Monocyte (primary cell): ENCODE measurements around the genes SERPINA10 and SERPINA5.

DNA sequence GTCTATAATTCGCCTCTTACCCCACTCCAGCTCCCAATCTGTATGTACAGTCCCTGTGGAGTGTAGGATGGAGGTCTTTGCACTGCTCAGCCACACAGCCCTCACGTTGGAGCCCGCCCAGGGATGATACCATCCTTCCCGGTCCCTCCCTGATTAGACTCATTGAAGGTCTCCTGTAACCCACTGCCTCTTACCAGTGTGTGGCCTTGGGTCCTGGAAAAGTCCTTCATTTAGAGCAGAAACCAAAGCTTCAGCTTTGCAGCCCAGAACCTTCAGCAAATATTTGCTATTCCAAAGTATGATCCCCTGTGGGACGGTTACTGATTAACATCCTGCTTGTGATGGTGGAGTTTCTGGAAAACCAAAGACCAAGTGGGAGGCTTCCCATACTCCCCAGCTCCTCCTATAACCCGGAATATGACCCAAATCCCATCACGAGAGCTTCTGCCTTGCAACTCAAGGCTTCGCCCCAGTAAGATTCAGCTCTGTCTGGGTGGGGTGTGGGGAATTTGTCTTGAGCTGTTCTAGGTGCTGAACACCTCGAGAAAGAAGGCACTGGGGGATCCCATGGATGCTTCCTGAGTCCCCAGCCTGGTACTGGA is at the start of gene SERPINA10:
SERPINA10 (minus strand) TSS at position 274 of the 602 bp plus-strand sequence.
- PRO-cap, 2 experiments, result no peak in any of the 2 experiments

- PRO-cap, 2 experiments, result no peak in any of the 2 experiments
Observed at GRCh38 chr14:94345655-94346145, 22.6 kb upstream of the SERPINA6 start.

DNA sequence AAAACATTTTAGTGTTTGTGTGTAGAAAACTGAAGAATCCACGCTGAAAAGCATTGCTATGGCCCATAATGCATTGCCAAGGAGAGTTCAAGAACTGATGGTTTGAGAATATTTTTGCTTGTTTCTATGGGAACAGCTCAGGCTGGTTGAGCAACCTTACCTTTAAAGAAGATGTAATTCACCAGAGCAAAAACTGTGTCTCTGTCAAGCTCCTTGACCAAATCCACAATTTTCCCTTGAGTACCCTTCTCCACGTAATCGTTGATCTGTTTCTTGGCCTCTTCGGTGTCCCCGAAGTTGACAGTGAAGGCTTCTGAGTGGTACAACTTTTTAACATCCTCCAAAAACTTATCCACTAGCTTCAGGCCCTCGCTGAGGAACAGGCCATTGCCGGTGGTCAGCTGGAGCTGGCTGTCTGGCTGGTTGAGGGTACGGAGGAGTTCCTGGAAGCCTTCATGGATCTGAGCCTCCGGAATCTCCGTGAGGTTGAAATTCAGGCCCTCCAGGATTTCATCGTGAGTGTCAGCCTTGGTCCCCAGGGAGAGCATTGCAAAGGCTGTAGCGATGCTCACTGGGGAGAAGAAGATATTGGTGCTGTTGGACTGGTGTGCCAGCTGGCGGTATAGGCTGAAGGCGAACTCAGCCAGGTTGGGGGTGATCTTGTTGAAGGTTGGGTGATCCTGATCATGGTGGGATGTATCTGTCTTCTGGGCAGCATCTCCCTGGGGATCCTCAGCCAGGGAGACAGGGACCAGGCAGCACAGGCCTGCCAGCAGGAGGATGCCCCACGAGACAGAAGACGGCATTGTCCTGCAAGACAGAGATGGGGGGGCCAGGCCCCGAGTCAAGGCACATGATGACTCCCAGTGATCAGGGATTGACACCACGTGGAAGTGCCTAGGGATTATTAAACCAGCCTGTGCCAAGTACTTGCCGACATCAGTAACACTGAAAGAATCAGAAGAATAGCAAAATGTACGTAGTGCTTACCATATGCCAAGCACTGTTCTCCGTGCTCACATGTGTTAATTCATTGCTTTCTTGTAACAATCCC is 5.6 kb downstream of the SERPINA1 start:
- PRO-cap, 2 experiments, result no peak in any of the 2 experiments

- PRO-cap, 2 experiments, result no peak in any of the 2 experiments
Observed at GRCh38 chr14:94386600-94387012, 1.8 kb downstream of the SERPINA1 start.

DNA sequence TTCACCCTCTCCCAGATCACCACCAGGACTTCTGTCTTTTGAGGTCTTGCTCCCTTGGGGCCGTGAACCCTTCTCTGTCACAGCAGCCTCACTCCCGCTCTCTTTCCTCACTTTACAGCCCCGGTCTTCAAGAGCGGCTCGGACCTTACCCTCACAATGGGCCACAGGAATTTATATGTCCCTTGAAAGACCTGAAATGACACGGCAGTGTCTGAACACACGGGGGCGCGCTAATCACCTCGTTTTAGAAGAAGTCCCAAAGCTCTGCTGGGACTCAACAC is 29.2 kb downstream of the SERPINA11 start:
- PRO-cap, 2 experiments, result no peak in any of the 2 experiments

DNA sequence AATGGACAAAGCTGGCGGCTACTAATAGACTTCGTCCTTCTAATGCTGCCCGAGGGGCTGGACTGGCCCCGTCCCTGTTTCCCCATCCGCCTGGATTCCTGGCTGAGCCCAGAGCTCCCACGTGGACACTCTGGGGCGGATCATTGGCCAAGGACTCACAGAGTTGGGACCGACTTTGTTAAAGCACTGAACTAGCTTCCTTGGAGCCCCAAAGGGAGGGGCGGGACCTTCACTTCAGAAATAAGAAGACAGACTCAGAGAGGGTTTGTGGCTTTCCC is 10.6 kb upstream of the SERPINA9 start:
- PRO-cap, 2 experiments, result no peak in any of the 2 experiments

DNA sequence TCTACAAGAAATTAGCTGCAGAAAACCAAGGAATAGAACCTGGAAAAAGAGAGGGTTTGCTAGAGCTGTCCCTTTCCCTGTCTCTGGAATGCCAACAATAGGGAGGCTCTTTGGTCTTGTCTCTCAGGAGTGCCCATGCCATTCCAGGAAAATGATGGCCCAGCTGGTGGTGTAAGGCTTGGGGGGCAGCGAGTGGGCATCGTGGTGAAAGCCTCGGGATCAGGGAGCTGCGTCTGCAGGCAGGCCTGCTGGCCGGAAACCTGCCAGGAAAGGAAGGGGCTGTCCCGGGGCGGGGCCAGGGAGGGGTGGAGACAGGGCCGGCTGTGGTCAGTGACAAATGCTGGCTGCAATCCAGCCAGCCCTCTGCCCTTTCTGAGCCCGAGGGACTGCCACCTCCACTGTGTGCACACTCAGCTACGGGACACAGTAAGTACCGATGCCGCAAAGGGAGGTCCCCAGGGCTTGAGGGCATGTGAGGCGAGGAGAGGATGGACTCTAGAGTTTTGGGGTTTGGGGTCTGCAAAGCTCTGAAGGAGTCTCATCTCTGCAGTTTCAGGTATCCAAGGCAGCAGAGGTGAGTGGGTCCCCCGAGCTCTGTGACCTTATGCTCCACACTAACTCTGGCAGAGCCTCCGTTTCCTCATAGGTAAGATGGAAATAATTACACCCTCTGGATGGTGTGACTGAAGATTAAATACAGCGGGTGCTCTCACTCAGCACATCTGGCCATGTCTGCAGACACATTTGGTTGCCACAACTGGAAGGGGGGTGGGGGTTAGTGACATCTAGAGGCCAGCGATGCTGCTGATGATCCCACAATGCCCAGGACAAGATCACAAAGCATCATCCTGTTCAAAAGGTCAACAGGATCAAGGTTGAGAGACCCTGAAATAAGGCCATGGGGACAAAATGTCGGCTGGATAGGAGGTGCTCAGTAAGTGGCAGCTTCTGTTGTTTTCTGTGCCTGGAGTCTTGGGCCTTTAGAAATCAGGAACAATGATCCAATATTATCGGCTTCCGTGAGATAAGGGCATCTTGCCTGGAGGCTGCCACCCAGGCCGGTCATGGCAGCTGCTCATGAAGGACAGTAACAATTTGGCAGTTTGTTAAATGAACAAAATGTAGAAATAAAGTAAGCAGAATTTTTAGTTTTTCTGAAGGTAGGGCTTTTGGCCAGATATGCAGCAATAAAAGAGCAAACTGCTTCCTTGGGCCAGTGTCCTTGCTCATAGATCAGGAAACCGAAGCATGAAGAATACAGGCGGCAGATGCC is at the start of gene SERPINA5:
SERPINA5 (plus strand) TSS at position 362 of the 1,273 bp plus-strand sequence.
- PRO-cap, 2 experiments, result no peak in any of the 2 experiments

GRCh38 chr14:94582964-94583356 is 1.7 kb downstream of the SERPINA5 start:
- PRO-cap, 2 experiments, result no peak in any of the 2 experiments

DNA sequence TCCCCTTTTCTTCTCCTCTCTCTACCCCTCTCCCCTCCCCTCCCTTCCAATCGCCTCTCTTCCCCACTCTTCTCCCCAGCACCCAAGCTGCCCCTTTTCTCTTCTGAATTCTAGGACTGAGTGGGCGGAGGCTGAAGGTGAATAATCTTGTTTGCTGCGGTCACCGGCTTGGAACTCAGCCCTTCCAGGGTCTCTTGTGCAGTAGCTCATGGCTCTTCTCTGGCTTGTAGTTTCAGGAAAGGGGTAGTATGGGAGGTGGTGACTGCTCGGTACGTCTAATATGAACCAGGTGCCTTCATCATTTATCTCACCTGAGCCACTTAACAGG is 1.0 kb downstream of the SERPINA3 start:
- PRO-cap, 2 experiments, result no peak in any of the 2 experiments

DNA sequence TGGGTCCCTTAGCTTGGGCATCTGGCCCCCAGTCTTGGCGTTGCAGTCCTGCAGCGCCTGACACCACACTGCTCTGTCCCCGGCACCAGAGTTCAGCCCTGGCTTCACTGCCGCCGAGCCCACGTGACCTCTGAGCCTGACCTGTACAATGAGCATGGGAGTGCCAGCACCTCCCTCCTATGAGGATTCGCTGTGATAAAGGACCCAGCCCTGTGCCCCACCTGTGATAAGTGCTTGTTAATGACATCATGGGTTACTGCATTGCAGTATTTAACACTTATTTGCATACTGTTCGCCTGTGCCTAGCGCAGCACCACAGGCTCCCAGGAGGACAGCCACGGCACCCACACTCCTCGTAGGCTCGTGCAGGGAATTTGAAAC is 118.2 kb upstream of the GSC start:
- PRO-cap, 2 experiments, result no peak in any of the 2 experiments

DNA sequence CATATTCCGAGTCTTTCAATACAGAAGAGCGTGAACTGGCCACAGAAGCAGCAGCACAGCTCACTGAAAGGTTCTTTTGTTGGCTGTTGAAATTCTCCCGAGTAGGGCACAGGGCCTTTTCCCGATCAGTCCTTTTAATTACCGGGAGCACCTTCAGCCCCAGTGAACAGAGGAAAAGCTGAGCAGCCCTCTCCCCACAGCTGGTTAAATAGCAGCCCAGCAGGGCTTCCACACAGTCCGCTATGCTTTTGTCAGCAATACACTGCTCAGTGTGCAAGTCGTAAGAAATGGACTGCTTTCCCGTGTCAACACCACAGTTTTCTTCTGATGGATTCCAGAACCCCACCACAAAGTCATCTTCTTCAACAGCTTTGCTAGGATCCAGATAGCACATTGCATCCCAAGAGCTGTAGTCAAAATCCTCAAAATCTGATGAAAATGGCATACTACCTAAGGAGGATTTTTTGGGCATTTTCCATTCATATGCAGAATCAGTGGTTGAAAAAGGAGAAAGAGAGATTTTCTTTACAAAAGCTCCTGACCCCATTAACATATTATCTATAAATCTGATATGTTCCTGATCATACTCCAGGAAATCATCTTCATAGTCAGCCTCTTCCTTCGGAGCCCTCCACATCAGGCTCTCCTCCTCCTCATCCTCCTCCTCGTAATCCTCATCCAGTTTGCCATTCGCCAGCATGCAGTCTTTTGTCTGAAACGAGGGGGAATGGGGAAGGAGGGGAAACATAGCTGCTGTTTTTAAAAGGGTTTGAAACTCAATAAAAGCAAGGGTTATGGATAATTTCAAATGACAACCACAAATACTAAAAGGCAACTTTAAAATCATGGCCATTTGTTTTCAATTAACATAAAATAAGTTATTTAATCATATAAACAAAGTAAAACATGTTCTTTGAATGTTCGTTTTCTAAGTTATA is 61.1 kb downstream of the DICER1 start:
- PRO-cap, 2 experiments, result no peak in any of the 2 experiments

- PRO-cap, 2 experiments, result no peak in any of the 2 experiments
Observed at GRCh38 chr14:95123996-95124599, 33.2 kb downstream of the DICER1 start.

- PRO-cap, 2 experiments, result no peak in any of the 2 experiments
Observed at GRCh38 chr14:95138316-95138982, 18.9 kb downstream of the DICER1 start.

DNA sequence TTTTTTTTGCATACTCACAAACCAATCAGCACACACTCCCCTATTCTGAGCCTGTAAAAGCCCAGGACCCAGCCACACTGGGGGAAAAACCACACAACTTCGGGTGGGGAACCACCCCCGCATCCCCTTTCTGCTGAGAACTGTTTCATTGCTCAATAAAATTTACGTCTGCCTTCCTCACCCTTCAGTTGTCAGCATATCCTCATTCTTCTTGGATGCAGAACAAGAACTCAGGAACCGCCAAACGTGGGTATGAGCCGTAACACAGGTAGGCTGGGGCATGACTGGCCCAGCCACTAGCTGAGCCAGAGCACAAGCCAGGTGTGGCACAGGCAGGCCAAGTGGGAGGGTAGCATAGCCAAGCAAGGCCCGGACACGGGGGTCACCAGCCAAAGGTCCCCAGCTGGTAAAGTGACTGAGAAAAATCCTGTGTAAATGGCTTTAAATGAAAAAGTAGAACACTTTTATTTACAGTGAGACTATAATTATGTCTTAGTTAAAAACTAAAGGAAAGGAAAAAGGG is 10.9 kb downstream of the DICER1 start:
- PRO-cap, 2 experiments, result no peak in any of the 2 experiments

DNA sequence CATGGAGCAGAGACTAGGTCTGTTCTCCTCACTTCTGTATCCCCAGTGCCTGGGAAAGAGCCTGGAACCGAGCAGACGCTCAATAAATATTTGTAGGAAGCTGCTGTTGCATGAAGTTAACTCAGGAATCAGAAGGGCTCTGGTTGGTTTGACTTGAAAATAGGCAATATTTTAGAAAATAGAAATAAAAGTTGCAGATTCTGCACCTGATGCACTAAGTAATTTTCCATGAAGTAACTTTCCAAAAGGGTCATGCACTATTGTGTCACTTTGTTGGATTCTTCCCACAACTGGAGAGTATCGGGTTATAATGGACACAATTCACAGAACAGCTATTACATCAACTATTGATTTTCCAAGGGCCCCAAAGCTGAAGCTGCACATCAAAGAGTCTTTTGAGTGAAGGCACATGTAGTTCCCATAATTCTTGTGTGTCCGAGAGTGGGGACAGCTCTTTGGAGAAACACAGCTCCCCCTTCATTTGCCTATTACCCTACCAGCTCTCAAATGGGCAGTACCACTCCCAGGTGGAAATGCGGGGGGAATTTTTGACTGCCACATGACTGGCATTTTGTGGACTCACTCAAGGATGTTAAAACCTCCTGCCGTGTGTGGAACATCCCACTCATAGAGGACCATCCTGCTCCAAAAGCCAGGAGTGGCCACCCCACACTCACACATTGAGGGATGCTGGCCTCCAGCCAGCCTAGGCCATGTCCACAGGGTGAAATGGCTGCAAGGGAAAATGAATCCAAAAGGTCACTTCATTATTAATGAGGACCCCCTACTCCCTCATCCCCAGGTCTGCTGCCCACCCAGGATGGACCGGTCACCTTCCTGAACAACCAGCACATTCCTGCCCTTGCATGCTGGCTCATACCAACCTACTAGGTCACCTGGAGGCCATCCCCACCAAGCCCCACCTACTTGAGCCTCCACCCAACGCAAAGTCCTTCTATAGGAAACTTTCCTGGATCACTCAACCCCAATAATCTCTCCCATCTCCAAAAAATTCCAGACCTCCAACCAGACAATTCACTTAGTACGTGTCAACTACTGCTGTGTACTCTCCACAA is 18.6 kb downstream of the CLMN start:
- PRO-cap, 2 experiments, result no peak in any of the 2 experiments

- PRO-cap, 2 experiments, result peak in 2 of 2 experiments; most common plus-strand start chr14:95314969 (in 1); most common minus-strand start chr14:95314757 (in 1)
Observed at GRCh38 chr14:95314511-95315455, 4.9 kb downstream of the CLMN start.

DNA sequence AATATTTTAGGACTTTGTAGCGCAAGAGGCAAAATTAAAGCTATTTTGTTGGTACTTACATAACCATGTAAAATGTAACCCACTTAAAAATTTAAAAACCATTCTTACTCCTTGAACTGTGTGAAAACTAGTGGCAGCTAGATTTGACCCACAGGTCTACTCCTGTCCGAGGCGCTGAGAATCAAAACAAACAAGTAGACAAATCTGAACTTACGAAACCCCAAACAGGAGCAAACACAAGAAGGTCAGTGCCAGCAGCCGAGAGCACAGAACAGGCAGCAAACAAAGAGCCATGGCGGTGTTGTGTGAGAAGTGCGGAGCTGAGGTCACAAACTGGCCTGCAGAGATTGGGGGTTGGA is 79.1 kb upstream of the CLMN start:
- PRO-cap, 2 experiments, result no peak in any of the 2 experiments

GRCh38 chr14:95408317-95408999 is 88.8 kb upstream of the CLMN start:
- PRO-cap, 2 experiments, result no peak in any of the 2 experiments

DNA sequence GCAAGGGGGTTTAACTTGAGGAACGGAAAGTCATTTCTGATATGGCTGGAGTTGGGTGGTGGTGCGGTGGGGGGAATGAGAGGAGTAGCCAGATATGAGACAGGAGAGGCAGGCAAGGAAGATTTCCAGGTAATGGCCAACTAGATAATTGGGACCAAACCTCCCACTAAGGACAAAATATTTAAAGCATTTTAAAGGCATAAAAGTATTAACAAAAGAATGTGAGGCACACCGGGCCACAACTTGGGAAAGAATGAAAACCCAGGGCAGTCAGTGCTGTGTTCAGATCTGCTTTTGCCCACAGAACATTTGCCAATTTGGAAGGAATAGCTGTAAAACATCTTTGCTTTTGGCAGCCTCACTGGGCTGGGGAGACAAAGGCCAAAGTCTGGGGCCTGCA is 82.4 kb downstream of the SYNE3 start:
- PRO-cap, 2 experiments, result no peak in any of the 2 experiments

- PRO-cap, 2 experiments, result no peak in any of the 2 experiments
Observed at GRCh38 chr14:95465871-95466452, 50.5 kb downstream of the SYNE3 start.